Caco-2 (cell line): Measurements from ENCODE around the genes NECTIN1, POU2F3 and GRIK4.

DNA sequence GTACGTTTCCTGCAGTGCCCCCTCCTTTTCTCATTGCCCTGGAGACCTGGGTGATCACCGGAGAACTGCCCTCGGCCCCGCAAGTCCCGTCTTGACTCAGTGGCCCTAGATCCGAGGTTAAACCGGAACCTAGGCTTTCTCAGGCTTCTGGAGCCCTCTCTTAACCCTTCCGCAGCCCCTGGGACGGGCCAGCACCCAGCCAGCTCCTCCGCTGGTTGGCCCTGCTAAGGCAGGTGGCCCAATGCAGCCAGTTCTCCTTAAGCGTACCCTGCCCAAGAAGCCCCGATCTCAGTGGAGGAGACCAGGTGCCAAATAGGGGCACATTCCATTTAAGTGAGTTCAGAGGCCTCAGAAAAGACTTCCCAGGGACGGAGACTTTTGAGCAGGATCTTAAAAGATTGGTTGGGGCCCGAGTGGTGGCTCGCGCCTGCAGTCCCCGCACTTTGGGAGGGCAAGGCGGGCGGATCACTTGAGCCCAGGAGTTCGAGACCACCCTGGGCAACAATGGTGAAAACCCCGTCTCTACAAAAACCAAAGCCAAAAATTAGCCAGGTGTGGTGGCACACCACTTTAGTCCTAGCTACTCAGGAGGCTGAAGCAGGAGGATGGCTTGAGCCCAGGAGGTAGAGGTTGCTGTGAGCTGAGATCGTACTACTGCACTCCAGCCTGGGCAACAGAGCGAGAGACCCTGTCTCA lies 926 bp downstream of the NLRX1 start:
- PRO-cap, result unidirectional peak, minus-strand start at position 231 of the sequence; unidirectional peak, minus-strand start at position 276 of the sequence
- RRBS, result 73% methylated on average over 6 of the region's 23 CpGs

DNA sequence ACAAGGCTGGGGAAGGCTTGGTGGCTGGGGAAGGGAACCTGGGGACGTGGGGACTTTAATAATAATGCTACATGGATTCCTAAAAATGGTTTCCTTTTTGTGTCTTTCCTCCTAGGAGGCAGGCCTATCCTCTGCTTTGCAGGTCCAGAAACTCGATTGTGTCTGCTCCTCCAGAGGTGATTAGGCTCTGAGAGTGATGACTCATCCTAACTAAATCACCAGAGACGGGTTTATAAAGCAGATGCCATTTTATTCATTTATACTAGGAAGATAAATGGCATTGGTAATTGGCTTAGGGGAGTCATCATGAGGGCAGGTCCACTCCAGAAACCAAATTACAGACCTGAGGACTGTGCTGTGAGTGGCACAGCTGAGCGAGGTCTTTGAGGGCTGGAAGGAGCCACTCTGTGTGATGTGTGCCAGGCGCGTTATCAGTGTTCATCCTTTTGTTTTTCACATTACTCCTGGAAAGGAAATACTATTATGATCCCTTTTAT lies 7.0 kb downstream of the NLRX1 start:
- PRO-cap, result no peak
- RRBS, result no CpG with 5 or more reads among the region's 6 CpGs

- PRO-cap, result no peak
- RRBS, result no CpG with 5 or more reads among the region's 5 CpGs
These were observed 391 bp downstream of the NHERF4 start for GRCh38 chr11:119185616-119186116.

- PRO-cap, result no peak
- RRBS, result 4% methylated on average over 13 of the region's 51 CpGs
These were observed 731 bp downstream of the CBL start for GRCh38 chr11:119206466-119207673.

DNA sequence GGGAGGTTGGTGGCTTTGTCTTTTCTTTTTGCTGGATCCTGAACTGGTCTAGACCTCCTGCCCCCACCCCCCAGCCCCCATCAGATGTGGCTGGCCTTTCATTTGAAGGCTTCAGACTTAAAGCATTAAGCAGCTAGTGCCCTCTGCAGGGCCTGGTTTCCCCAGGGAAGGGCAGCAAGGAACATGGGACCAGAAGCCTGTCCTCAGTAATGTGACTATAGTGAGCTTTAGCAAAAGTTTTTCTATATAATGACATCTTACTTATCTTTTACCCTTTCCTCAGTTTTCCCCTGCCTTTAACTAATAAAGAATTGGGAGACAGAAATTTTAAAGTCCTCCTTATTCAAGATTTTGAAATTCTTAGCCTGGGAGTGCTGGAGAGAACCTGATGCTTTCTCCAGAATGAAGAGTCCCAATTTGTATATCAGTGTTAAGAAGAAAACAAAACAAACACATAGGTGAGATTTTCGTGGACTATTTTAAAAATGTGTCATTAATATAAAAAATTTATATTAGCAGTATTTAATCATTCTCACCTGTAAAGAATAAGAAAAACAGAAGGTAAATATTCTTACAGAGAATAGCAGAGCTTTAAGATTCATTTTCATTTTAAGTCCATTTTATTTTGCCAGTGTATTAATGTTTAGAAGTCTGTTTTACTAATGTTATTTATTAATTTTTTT lies 9.4 kb downstream of the MCAM start:
- PRO-cap, result no peak
- RRBS, result no CpG with 5 or more reads among the region's 1 CpG

DNA sequence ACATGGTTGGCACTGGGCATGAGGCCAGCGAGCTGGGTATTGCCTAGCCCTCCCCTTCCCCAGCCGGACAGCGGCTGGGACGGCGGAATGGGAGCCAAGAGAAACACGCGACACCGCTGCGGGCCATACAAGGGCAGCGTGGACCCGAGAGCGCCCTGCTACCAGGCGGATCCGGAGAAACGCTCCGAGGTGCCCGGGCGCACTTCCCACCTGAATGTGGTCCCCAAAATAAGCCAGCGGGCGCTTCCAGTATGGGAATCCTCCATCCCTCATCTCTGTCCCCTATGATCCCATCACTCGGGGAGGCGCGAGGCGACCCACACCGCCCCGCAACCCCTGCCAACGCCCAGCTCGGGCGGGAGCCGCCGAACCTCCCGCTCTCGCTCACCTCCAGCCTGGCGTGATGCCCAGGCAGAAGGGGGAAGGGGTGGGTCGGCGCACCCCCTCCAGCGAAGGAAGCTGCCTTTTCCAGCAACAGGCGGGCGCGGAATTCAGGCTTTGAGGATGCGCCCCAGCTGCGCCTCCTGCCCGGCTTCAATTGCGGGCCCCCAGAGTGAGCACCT lies 675 bp downstream of the MCAM start:
- PRO-cap, result no peak
- RRBS, result 22% methylated on average over 8 of the region's 44 CpGs

- PRO-cap, result no peak
- RRBS, result no CpG with 5 or more reads among the region's 12 CpGs
These were observed 3.3 kb upstream of the MCAM start for GRCh38 chr11:119320222-119320563.

DNA sequence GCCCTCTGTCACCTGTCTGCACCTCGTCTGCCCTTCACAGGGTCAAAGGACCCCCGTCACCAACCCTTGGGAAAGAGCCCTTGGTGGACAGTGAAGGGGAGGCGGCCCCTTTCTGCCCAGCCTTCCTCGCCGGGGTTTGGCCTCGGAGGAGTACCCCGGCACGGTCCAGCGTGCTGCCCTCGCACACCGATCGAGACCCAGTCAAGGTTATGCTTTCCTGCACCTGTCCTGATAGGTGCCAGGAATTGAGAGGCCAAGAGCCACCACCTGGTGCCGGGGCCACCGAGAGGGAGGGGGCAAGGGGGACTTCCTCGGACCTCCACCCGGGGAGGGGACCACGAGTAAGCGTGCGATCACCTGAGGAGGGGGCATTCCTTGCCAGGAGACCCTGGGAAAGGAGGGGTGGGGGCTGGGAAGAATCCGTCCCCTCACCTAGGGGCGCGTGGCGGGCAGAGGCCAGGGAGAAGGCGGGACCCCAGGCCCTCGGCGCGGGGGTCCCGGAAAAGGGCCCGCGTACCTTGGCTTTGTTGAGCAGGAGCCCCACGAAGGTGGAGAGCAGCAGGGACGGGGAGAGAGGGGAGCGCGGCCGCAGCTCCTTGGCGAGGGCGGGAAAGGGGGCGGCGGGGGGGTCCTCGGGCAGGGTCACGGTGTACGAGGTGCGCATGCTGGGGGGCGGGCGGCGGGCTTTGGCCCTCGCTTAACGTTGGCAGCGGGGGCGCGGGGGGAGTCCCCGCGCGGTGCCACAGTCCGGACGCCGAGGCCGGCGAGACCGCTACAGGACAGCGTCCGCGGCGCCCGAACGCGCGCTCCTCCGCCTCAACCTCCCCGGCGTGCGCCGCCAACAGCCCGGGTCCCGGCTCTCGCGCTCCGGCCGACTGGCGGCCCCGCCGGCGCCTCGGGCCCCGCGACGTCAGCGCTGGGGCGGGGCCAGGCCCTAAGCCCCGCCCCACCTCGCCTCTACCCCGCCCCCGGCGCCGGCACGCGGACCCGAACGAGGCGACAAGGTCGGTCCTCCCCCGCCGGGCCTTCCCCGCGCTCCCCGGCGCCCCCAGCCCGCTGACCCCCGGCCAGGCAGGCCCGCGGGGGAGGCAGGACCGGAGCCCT lies 17.2 kb upstream of the MFRP start:
- PRO-cap, result bidirectional peak, plus-strand start at position 987 of the sequence, minus-strand start at position 877 of the sequence
- RRBS, result 13% methylated on average over 43 of the region's 112 CpGs

GRCh38 chr11:119422332-119423109 lies 451 bp downstream of the THY1 start:
- PRO-cap, result no peak
- RRBS, result 90% methylated on average over 1 of the region's 42 CpGs

DNA sequence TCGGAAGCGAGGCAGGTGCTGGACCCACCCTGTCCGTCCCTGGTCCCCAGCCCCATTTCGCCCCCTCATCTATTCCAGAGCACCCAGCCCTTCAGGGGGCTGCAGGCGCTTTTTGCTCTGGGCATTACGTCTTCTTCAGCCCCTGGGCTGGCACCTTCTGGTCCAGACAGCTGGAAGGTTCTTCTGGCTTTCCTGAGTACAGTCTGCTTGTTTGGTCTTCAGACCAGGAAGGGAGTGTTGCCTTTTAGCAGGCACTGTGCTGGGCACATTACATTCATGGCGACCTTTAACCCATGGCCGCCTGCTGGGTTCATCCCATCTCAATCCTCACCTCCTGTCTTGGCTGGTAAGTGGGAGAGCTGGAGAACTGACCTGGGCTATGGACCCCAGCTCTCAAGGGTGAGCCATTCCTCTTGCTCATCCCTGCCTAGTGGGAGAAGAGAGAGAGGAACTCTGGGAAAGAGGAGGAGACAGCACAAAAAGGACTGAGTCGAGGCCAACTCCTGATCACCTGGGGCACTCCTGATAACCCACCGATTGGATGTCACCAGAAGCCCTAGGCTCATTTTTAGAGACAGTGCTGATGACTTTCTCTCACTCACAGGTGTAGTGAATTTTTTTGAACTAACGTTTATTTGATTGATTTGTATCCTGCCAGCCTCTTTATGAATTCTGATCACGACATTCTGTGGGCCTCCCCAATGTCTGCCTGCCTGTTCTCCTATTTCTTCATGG lies 892 bp upstream of the THY1 start:
- PRO-cap, result no peak
- RRBS, result no CpG with 5 or more reads among the region's 12 CpGs

DNA sequence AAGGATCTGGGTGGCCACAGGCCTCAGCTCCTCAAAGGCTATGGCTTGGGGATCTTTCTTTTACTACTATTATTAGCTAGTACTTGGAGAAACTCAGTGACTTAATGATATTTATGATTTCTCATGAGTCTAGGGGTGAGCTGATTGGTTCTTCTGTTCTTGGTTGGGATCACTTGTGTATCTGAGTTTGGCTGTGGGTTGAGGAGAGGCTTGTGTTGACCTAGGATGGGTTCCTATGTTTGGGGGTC lies 80.1 kb upstream of the THY1 start:
- PRO-cap, result no peak

GRCh38 chr11:119729075-119729684 lies at the start of gene NECTIN1:
NECTIN1 (minus strand) TSS chr11:119729200.
- PRO-cap, result bidirectional peak, plus-strand start at chr11:119729281, minus-strand start at chr11:119729168
- RRBS, result 2% methylated on average over 53 of the region's 73 CpGs

GRCh38 chr11:119990275-119990703 lies 147.6 kb downstream of the TRIM29 start:
- PRO-cap, result no peak
- RRBS, result no CpG with 5 or more reads among the region's 2 CpGs

DNA sequence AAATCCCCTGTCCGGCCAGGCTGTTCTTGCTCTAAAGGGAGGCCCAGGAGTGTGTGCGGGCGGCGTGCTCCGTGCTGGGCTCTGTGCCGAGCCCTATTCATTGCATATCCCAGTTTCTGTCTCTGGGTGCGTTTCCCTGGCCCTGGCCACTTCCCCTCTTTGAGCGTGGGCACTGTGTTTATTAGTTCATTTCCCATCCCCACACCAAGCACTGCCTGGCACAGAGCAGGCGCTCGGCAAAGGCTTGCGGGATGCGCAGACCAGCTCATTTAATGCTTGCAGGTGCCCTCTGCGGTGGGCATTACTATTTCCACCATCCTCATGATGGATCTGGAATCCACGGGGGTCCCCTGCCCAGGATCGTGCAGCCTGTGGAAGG lies 31.6 kb upstream of the TRIM29 start:
- PRO-cap, result no peak
- RRBS, result 45% methylated on average over 1 of the region's 15 CpGs

DNA sequence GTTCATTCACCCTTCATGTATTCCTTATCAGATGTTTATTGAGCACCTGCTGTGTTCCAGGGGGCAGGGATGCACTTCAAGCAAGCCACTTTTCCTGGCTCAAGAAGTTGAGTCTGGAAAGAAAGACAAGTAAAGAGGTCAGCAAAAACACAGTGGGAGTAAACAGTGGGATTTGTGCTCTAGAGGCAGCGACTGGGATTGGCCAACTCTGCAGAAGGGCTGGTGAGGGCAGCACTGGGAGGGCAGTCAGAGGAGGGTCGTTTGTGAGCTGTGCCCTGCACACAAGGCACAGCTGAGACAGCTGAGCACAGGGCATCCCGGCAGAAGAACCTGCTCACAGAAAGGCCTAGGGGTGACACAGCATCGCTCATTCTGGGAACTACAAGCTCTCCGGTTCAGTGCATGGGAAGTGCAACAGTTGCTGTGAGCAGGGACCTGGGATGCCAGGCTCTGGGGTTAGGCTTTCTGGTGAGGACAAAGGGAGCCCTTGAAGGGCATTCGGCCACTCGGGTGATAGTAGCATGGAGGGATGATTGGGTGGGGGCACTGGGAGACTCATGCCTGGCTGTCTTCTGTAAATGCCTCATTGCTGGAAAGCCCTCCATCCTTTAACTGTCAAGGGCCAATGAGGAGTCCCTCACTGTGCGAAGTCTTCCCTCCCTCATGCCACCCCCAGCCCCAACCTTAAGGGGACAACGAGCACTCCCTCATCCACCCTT lies 9.7 kb downstream of the OAF start:
- PRO-cap, result no peak
- RRBS, result 95% methylated on average over 3 of the region's 9 CpGs

GRCh38 chr11:120239572-120240428 lies at the start of gene POU2F3:
POU2F3 (plus strand) TSS chr11:120240140.
- PRO-cap, result bidirectional peak, plus-strand start at chr11:120240140, minus-strand start at chr11:120239840
- RRBS, result 16% methylated on average over 35 of the region's 60 CpGs

- PRO-cap, result no peak
- RRBS, result no CpG with 5 or more reads among the region's 4 CpGs
These were observed 14.3 kb upstream of the TLCD5 start for GRCh38 chr11:120310557-120311363.

DNA sequence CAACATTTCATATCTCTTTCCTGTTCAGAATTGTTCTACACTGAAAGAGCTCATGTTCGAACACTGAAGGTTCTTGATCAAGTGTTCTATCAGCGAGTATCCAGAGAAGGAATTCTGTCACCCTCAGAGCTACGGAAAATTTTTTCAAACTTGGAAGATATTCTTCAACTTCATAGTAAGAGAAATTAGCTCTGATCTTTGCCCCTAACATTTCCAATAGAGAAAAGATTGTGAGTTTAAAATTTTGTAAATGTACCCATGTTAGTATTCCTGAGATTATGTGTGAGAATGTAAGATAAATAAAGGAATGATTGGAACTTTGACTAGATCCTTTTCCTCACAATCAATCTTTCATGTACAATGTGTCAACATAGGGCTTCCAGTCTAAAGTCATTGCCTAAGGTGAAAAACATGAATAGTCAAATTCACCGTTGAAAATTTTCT lies 52.4 kb upstream of the GRIK4 start:
- PRO-cap, result no peak
- RRBS, result no CpG with 5 or more reads among the region's 4 CpGs

DNA sequence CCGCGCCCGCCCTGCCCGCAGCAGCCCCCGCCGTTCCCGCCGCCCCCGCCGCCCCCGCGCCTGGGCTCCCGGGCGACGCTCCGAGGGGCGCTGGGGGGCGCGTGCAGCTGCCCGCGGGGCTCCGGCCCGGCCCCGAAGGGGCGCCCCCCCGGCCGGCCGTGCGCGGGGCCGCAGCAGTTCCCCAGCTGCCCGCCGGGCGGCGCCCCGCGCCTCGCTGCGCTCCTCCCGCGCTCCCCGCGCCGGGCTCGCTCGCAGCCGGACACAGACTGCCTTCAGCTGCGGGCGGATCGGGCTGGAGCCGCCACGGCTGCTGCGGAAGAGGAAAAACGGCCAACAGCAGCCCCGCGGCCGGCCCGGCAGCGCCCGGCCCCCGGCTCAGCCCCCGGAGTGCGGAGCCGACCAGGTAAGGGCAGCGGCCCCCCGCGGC lies at the start of gene GRIK4:
TSS of gene GRIK4 (plus strand) at position 264 of the 427 bp plus-strand sequence.
- PRO-cap, result bidirectional peak, plus-strand start at position 275 of the sequence, minus-strand start at position 268 of the sequence
- RRBS, result 3% methylated on average over 52 of the region's 67 CpGs

- PRO-cap, result no peak
- RRBS, result no CpG with 5 or more reads among the region's 5 CpGs
These were observed 194.7 kb upstream of the TBCEL start for GRCh38 chr11:120829287-120829577.